Thoracic aorta endothelial cell (primary cell): ENCODE results near the genes VEPH1, RARRES1 and MFSD1.

DNA sequence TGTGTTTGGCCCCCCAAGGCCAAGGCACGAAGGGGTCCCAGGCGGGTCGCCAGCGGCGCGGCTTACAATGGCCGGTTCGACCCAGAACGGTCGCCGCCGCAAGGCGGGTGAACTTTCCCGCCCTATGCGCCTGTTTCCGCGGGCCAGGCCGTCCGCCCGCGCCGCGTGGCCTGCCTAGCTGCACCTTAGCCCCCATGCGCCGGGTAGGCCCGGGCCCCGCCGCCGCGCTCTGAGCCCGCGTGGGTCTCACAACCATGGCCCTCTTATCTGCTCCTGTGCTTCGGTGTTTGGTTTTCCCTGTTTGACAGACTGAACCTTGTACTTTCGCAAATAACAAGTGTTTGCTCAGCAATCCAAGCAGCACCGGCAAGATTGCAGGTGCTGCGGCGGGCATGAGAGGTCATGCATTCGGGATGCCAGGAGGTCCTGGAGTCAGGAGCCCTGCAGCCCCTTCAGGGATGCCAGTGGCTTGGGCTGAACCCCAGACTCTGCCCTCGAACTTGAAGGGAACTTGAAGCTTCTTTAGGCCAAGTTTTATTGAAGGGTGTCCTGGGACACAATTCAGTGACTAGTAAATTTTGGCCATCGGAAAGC, 39.5 kb downstream of the CCNL1 start:
- CAGE, long polyA plus RNA, result no peak

DNA sequence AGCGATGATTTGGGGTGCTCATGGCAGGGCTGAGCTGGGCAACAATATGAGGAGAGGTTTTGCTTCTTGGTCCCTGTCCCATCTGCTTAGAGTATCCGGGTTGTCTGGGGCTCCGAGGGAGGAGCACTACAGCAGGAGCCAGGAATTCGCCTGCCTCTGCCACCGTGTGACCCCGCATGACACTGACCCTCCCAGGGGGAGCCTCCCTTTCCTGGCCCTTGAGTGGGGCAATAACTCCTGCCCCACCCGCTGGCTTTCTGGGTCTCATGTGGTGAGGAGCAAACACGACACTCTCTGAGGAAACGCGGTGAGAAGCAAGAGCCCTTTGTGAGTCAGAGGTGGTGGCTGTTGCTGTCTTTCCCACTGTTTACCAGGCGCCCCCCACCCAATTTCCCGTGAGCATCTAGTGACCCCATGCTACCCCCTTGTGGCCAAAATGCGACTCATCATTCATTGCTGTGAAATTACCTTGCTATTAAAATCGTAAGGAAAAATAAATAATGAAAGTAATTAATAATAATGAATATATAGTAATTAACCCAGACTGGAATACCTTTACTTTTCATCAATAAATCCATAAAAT, 29.5 kb downstream of the CCNL1 start:
- CAGE, long polyA plus RNA, result no peak

DNA sequence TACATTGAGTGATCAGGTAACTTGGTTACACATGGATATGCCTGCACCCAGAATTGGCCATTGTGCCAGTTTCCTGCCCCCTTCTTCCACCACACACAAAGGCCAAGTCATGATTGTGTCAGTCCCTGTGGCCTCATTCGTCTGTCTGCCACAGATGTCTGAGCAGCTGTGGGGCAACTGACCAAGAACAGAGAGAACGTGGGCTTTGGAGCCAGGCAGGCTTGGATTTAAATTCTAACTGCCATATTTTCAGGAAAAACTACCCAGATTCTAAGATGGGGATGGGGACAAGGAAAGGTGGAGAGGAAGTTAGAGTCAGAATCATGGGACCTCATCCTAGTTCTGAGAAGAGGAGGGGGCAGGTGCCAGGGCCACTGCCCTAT, 27.0 kb downstream of the CCNL1 start:
- CAGE, long polyA plus RNA, result no peak

DNA sequence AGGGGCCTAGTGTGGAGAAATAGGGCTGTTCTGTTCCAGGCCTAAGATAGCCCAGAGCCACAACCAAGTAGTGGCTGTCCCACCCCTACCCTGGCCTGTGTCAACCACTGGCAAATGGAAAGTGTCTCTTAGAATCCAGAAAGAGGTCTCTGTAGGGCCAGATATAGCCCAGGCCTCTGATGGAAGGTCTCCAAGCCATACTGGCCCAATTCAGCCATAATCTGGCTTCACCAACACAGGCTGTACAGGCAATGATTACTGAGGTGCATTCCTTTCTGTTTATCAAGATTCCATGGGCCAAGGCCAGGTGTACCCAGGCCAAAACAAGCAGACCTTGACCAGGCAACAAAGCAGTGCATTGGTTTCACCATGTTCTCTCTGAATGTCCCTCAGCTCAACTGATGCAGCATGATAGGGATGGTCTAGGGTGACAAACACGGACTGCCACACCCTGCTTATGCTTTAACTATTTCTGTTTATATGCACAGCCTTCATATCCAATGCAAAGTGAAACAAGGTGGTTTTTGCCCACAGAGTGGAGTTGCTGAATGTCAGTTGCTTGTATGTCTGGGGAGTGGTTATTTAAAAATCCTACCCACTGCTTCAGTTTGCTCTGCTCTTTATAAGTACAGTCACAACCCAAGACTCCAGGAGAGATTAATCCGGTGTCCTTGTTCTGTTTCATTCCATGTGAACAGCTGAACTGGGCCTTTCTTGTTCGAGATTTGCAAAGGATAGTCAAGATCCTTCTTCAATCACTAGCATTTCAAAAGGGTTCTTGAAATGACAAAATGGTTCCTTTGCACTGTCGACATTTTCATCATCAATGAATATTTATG, 25.2 kb downstream of the CCNL1 start:
- CAGE, long polyA plus RNA, result no peak

DNA sequence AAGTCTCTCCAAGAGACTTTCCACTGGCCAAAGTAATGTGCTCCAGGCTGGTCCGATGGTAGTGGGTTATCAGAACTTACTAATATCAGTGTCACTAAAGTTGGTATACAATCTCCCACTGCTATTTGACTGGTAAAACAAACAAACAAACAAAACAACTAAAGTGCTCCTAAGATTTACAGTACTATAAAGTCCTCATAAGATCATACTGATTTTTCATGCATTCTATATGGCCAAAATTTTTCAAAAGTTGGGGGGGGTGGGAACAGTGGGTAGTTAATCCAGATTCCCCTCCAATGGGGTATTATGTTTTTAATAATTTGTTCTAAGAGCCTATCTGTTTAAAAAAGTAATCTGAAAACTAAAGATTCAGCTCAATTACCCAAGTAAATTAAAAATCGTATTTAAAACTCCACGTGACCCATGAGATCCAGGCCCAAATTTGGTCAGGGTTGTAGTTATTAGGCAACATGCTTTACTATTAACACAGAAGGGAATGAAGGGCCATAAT, 6.4 kb downstream of the CCNL1 start:
- CAGE, long polyA plus RNA, result no peak

- CAGE, long polyA plus RNA, result no peak
Observed at GRCh38 chr3:157155549-157156304, 4.2 kb downstream of the CCNL1 start.

GRCh38 chr3:157156305-157156718, 3.6 kb downstream of the CCNL1 start:
- CAGE, long polyA plus RNA, result no peak

GRCh38 chr3:157156925-157157263, 3.1 kb downstream of the CCNL1 start:
- CAGE, long polyA plus RNA, result no peak

GRCh38 chr3:157160652-157161375, 867 bp upstream of the CCNL1 start:
- CAGE, long polyA plus RNA, result no peak

DNA sequence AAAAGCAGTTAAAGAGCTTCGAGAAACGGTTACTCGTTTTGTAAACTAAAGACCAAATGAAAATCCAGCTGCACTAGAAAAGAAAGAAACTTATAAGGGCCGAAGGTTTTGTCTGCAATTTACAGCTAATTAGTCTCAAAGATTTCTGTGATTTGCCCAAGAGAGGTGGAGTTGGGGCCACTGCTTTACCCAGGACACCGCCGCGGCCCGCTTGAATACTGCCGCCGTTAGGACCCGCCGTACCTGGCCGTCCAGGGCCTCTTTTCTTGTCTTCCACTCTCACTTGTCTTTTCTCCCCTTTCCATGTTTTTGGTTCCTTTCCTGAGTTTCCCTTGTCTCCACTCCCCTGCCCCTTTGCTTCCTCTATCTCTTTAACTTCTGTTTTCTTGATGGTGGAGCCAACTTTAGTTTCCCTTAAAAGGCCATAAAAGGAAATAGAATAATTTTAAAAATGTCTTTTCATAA, 15.7 kb upstream of the CCNL1 start:
- CAGE, long polyA plus RNA, result no peak

- CAGE, long polyA plus RNA, result no peak
Observed at GRCh38 chr3:157503094-157503879, at the start of gene VEPH1. TSS of gene VEPH1 (minus strand) at chr3:157503416.

GRCh38 chr3:158097364-158098389, 8.5 kb downstream of the SHOX2 start:
- CAGE, long polyA plus RNA, result no peak

DNA sequence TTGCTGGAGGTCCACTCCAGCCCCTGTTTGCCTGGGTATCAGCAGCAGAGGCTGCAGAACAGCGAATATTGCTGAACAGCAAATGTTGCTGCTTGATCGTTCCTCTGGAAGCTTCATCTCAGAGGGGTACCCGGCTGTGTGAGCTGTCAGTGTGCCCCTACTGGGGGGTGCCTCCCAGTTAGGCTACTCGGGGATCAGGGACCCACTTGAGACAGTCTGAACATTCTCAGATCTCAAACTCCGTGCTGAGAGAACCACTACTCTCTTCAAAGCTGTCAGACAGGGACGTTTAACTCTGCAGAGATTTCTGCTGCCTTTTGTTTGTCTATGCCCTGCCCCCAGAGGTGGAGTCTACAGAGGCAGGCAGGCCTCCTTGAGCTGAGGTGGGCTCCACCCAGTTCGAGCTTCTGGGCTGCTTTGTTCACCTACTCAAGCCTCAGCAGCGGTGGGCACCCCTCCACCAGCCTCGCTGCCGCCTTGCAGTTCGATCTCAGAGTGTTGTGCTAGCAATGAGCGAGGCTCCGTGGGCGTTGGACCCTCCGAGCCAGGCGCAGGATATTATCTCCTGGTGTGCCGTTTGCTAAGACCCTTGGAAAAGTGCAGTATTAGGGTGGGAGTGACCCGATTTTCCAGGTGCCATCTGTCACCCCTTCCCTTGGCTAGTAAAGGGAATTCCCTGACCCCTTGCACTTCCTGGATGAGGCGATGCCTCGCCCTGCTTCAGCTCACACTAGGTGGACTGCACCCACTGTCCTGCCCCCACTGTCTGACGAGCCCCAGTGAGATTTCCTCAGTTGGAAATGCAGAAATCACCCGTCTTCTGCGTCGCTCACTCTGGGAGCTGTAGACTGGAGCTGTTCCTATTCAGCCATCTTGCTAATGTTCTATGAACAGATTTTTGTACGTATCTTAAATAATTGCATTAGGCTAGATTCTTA, 219.9 kb downstream of the RSRC1 start:
- CAGE, long polyA plus RNA, result no peak

DNA sequence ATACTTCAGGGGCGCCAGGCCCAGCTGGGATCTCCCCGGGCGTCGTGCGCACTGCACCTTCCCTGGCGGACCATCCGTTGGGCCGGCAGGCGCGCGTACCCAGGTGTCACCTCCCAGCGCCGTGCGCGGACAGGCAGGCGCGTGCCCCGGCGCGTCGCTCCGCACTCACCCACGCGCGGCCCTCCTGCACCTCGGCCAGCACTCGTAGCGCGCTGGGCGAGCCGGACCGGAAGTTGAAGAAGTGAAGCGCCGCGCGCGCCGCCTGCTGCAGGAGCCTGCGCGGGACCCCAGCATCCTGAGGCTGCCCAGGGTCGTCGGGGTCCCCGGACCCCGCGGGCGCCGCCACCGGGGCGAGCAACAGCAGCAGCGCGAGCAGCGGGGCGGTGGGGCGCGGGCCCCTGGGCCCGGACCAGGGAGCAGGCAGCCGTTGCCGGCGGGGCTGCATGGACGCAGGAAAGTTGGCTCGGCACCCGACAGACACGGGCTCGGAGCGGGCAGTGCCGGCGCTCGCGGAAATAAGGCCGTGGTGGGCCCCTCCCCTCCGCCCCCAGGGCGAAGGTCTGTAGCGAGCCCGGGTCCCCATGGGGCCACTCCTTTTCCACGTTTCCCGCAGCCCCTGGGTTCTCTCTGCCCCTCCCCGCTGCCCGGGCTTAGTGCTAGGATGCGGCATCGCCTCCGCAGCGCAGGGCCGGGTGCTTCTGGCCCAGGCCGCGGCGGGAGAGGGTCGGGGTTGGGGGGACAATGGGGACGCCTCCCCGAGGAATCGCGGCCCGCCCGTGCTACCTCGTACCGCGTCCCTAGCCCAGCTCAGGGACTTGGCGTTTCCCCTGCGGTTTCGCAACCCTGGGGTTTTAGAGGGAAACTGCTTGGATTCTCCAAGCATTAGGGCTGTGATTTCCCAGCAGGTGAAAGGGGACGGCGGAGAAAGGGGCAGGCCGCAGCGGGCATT, at the start of gene RARRES1:
Gene RARRES1 (minus strand): TSS at position 487 of the 949 bp plus-strand sequence.
- CAGE, long polyA plus RNA, result no peak

DNA sequence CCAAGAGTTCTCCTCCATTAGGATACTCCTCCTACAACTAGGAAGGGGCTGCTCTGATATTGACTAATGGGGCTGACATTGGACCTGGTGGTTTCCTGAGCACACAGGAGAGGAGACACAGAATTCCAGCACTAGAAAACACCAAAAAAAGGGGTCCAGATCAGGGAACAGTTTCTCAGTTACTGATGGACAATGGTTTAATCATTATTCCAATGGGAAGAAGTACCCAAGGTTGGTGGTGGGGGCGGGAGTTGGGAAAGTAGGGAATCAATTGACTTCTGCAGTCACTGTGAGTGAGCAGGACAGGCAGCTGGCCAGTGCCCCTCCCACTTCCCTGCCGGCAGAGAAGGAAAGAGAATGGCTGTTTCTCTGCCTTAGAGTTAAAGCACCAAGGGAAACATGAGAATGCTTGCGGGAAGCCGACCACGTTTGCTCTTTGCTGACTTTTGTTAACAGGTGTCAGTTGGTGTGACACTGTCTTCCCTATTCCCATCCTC, 33.6 kb upstream of the MFSD1 start:
- CAGE, long polyA plus RNA, result no peak

DNA sequence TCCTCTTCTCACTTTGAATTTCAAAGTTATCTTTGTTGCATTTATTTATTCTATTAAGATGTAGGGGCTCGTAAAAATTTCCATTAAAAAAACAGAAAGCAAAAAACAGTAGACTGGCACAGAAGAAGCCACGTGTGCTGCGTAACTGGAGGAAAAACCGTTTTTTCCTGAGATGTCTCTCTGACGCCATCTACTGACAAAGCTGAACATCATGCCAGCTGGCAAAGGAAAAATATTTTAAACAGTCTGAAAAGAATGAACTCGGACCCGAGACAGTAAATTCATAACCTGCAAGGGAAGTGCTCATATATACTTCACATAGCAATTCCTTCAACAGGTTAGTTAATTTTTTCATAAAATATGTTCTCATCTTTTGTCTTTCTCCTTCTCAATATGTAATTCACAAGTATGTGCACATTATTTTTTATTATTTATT, 10.5 kb upstream of the MFSD1 start:
- CAGE, long polyA plus RNA, result no peak

DNA sequence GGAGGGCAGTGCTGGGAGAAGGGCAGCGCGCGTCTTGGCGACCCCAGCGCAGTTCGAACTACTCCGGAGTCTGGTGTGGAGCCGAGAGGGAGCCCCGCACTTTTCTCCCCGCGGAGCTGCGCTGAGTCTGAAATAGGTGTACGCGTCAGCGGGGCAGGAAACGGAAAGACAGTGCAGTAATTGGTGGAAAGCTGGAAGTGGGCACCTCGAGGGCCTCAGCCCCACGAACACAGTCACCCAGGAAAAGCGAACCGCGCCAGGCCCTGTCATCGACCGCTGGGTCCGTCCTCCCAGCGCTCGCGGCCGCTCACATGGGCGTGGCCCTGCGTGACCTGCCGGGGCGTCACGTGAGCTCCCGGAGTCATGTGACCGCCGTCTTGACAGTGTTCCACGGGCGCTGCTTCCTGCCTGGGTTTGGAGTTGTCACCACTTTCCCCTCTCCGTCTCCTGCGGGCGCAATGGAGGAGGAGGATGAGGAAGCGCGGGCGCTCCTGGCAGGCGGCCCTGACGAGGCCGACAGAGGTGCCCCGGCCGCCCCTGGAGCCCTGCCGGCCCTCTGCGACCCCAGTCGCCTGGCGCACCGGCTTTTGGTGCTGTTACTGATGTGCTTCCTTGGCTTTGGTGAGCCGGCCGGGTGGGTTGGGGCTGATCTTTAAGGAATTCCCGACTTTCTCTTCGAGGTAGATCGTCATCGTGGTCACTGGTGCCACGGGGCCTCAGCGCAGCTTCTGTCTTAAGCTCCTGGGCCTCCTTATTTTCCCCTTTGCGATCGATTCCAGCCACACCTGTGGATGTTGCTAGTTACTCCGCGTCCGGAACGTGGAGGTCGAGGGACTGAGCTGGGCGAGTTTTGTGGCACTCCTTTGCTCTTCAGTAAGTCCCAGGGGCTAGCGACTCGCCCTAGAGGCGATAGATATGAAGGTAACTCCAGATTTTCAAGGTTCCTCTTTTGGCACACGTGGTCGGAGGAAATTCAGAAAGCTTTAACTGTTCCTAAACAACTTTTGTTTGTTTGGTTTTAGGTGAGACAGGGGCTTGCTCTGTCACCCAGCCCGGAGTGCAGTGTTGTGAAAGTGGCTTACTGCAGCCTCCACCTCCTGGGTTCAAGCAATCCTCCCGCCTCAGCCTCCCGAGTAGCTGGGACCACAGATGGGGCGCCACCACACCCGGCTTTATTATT, at the start of gene MFSD1:
Gene MFSD1 (plus strand): TSS at position 360 of the 1,180 bp plus-strand sequence.
- CAGE, long polyA plus RNA, result no peak

- CAGE, long polyA plus RNA, result no peak
Observed at GRCh38 chr3:158990982-158991483, 78.1 kb upstream of the IQCJ start.

- CAGE, long polyA plus RNA, result no peak
Observed at GRCh38 chr3:159839447-159840450, 385.5 kb upstream of the C3orf80 start.

DNA sequence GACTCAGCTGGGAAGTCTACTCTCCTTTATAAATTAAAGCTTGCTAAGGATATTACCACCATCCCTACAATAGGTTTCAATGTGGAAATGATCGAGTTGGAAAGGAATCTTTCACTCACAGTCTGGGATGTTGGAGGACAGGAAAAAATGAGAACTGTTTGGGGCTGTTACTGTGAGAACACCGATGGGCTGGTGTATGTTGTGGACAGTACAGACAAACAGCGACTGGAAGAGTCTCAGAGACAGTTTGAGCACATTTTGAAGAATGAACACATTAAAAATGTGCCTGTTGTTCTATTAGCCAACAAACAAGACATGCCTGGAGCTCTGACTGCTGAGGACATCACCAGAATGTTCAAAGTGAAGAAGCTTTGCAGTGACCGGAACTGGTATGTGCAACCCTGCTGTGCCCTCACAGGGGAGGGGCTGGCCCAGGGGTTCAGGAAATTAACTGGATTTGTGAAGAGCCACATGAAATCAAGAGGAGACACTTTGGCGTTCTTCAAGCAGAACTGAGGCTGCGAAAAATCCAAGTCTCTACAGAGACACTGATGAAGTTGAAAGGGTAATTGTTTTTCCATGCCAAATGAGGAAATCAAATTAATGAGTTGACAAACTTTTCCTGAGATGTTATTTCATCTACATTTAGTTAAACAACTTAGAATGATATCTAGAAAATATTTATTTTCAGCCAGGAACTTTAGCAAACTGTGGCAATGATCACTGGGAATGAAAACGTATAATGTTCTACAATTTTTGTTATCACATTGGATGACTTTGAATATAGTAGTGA, 646 bp downstream of the ARL14 start:
- CAGE, long polyA plus RNA, result no peak